Tongue (tissue), 2 donors: ENCODE measurements around a stretch of chr7.

- RAMPAGE, long total RNA, result no peak
These were observed 30.7 kb downstream of the JAZF1 start for GRCh38 chr7:28149732-28150413.

- RAMPAGE, long total RNA, result no peak
These were observed 28.5 kb downstream of the JAZF1 start for GRCh38 chr7:28151943-28152575.

DNA sequence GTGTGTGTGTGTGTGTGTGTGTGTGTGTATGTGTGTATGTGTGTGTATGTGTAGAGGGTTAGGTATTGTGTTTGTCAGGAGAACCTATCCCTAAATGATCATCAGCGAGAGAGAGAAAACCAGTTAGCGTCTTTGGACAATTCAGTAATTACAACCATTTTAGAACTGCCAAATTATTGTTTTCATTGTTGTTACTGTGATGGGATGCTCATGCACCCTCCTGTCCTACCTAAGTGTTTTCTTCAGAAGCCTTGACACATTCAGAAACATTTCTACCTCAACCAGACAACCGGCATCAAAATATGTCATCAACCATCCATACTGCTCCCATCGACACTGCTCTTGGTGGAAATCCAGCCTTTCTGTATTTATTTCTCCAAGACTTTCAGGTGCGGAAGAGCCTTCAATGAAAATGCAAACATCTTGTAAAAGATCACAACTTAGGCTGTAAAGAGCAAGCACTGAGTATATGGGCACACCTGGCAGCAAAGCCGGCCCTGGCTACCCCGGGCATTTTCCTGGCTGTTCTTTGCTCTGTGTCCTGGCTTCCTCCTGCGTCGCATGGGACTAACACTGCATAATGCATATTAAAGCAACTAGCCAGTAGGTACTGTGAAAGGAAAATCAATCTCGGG lies 10.1 kb downstream of the JAZF1 start:
- RAMPAGE, long total RNA, result no peak

GRCh38 chr7:28408959-28409221 lies 3.4 kb upstream of the CREB5 start:
- RAMPAGE, long total RNA, result no peak

DNA sequence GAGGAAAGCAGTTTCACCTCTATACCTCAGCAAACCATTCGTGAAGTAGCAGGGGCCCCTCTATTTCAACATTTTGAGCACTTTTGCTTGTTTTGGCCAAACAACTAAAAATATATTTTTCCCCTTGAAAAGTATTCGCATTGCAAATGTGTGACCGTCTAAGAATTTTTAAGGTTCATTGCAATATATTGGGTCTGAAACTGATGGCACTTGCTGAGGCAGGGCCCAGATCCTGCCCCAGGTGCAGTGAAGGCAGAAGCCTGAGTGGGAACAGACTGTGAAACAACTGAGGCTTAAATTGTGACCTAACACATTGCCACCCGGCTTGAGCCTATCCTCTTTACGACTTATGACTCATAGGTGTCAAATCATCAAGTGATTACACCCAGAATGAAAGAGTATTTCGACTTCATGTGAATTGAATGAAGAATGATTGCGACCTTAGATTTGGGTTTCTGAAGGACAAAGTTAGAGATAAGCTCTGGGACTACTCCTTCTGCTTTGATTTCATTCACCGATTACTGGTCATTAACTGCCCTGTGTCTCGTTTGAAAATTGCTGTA lies 200.9 kb downstream of the CREB5 start:
- RAMPAGE, long total RNA, result no peak

DNA sequence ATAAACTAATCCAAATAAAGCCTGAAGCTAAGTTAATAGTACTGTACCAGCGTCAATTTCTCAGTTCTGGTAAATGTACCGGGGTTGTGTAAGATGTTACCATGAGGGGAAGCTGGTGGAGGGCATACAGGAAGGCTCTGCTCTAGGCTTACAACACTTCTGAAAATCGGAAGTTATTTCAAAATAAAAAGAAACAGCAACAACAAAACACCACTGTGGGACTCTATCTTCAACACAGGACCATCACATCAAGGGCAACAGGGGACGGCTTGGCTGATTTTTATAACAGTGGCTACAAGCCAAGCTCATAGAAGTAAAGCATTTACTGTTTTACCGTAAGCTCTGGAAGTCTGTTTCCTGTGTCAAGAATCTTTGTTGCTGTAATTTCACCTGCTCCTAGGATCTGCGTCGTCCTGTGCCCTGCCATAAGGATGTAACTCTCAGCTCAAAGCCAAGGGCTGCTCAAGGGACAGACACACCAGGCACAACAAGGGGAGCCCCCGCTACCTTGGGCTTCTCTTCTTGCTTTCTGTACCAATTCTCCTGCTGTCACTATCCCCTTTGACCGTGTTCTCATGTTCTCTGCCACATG lies 257.2 kb downstream of the CREB5 start:
- RAMPAGE, long total RNA, result no peak

GRCh38 chr7:28933289-28934009 lies 24.7 kb downstream of the TRIL start:
- RAMPAGE, long total RNA, result no peak

DNA sequence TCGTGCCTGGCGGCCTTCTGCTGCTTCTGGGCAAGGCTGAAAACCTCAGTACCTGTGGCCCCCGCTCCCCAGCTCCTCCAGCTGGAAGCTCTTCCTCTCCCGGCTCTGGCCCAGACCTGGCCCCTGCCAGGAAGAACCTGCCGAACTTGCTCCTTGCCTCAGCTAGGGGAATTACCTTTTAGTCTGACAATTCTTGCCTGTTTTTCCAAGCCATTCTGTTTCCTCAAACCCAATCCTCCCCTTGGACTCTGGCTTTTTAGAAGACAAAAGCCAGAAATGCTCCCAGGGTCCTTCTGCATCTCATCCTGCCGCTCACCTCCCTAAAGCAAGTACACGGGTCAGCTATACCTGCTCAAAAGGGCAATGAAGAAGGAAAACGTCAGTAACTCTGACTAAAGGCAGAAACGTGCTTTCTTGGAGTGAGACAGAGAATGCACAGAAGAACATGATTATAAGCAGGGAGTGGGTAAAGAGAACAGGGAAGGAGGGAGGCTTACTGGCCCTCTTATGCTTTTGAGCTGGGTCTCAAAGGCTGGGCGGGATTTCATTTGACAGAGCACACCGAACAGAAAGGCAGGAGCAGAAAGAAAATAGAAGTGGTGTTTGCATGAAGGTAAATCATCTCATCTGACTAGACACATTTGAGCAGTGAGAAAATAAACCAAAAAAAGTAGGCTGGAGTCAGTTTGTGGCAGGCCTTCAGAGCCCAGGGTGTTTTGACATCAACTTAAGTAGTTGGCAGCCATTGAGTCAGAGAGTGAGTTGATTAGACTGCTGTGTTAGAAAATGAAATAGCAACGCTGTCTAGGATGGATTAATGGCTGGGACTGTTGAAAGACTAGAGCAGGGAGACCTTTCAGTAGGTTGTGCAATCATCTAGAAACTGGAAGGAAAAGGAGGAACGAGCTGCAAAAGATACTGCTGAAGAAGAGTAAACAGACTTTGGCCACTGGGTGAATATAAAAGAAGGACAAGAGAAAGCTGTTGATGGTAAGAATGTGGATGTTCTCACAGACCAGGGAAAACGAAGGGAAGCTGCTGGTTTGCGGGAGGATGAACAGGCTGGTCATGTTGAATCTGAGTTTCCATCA lies 28.3 kb upstream of the TRIL start:
- RAMPAGE, long total RNA, result no peak

DNA sequence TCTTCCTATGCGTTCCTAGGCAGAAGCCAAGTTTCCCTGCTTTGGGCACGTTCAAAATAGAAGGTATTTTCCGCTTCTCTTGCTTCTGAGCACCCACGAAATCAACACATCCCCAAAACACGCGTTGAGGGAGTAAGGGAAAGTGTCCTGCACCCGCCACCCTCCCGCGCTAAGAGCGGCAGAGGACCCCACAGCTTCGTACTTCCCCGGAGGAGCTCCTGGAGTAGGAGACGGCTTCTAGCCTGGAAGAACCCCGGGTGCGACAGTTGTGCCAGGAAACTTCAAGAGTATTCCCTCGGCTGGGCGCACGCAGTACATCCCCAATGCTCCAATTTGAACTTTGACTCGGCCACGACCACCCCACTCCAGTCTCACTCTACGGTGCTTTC lies 424 bp downstream of the CPVL start:
- RAMPAGE, long total RNA, result no peak

GRCh38 chr7:29147122-29147665 lies 857 bp upstream of the CPVL start:
- RAMPAGE, long total RNA, result no peak

DNA sequence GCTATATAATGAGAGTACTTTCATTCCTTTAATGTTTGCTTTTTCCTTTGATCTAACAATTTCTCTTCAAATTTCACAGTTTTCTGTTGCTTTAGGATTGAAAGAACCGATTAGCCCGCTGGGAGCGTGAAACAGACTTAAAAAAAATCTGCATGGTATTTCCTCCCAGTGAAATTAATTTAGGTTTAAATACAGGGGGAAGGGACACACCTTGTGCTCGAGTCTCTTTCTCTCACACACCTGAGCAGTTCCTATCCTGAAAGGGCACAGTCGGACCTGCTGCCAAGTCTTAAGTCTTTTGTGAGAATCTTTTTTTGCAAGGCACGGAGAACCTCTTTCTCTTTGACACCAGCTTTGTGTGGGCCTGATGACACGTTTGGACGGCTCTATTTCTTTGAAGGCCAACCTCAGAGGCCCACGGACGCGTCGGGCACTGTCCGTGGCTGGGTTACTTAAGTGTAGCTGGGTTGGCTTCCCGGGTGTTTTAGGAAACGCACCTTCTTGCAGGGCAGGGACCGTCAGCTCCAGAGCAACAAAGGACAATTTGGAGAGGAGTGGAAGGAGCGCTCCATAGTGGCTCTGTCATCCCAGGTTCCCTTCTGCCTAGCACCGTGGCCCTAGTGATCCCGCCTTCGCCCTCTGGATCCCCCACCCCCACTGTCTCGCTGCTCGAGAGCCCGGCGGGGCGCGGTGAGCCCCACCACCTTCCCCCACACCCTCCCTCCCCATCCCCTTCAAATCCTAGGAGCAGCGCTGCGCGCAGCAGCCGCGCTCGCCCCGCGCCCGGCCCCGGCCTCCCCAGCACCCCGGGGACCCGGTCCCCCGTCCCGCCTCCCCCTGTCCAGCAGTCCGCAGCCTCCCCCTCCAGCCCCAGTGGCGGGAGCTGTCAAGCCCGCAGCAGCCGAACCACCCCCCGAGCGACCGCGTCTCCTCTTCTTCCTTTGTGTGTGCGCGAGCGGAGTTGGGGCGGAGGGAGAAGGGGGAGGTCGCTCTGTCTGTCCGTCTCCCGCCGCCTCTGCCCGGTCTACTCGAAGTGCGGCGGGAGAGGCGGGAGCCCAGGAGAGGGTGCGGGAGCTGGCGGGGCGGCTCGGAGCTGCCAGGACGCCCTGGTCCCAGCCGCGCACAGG lies 733 bp upstream of the CHN2 start:
- RAMPAGE, long total RNA, result no peak

DNA sequence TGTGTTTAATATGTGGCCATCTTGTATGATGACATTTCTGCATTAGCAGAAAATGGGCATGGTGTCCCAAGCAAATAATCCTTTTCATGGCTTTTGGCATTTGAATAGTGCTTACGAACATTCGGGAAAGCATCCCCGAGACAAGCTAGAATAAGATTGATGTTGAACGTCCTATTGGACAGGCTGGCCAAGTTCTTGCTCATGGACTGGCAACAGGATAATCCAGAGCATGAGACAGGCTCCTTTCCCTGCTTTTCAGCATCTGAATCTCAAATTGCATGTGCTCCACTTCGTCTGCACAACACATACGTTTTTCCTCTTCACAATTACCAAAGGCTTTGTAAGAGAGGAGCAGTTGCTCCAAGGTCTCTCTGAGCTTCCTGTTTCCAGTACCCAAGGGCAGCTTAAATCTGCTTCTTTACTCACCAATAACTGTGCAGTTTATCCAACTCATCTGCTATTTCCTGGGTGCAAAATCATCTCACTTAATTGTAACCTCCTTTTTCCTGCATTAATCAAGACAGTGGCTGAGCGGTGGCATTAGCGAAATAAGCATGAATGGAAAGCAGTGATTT lies 79.5 kb downstream of the CHN2 start:
- RAMPAGE, long total RNA, result no peak

DNA sequence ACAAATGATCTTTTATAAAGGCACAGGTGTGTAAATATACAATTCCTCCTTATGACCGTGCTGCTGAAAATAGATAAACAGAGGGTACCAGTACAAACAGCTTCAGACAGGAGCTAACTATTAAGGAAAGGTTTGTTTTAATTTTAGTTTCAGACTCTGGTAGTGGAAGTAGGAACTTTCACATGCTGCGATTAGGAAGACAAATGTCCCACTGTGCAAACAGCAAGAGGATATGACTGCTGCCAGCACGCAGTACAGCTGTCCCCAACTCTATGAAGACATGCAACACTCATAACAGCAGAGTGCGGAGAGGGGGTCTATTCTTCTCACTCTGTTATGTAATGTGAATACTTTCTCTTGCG lies 142.6 kb downstream of the CHN2 start:
- RAMPAGE, long total RNA, result no peak

DNA sequence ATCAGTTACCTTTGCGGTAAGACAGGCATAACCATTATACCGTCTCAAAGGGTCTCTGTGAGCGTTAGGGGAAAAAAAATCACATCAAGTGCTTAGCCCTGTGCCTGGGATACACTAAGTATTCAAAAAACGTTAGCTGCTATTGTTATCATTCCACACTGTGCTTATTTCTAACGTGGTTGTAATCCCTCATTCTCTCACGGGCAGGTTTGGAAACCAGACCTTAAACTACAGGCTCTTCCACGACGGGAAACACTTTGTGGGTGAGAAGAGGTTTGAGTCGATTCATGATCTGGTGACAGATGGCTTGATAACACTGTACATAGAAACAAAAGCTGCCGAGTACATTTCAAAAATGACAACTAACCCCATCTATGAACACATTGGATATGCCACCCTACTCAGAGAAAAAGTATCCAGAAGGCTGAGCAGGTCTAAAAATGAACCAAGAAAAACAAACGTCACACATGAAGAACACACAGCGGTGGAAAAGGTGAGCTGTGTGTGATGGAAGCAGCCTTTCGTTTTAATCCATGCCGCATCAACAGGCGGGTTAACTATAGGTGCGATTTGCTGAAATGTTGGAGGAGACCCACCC lies 163.2 kb upstream of the PRR15 start:
- RAMPAGE, long total RNA, result no peak

- RAMPAGE, long total RNA, result no peak
These were observed 113.7 kb upstream of the PRR15 start for GRCh38 chr7:29449795-29450471.

- RAMPAGE, long total RNA, result no peak
These were observed 45.7 kb downstream of the PRR15 start for GRCh38 chr7:29609037-29610015.

GRCh38 chr7:29796122-29796450 lies 10.2 kb upstream of the WIPF3 start:
- RAMPAGE, long total RNA, result no peak

DNA sequence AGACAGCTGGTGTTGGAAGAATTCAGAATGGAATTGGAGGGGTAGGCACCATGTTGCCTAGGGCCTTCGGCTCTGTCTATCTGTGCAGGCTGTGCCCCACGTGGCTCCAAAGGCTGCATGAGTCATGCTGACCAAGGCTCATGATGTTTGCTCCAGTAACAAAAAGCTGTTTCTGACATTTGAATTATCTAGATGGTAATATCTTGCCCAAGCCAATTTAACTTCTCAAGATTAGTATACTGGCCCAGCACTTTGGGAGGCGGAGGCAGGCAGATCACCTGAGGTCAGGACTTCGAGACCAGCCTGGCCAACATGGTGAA lies 57.5 kb downstream of the SCRN1 start:
- RAMPAGE, long total RNA, result no peak

DNA sequence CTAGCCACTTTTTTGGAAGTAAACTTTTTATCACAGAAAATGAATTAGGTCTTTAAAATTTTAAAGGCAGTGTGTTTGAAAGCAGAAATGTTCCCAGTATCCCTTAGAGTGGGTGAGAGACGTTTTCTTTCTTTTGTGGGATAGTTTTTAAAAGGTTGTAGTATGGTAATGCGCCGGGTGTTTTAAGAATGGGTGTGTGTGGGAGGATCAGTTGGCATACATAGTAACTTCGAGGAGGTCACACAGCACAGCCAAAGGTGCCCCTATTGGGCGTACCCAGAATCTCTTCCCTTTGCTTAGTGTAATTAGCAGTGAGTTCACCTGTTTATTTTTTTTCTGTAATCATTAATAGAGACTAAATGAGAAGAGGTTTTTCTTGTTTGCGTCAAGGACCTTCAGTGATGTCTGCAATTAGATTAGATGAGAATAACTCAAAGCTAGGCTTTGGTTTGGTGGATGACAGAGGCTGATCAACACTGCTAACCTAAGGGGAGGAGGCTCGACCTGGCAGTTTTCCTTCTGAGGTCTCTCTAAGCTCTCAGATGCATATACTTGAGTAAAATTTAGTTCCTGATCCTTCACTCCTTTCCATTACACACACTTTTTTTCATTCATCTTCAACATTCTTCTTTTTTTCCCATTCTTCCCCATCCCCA lies 1.5 kb downstream of the PLEKHA8 start:
- RAMPAGE, long total RNA, result no peak

- RAMPAGE, long total RNA, result no peak
These were observed 47.4 kb downstream of the MTURN start for GRCh38 chr7:30182151-30182550.